Spleen (tissue), 7 donors: ENCODE measurements around the gene TFB1M.

GRCh38 chr6:151455715-151456306 is 3.5 kb downstream of the ARMT1 start:
- PRO-cap, 4 experiments = no peak in any of the 4 experiments
- RAMPAGE, long total RNA, 4 experiments = no peak in any of the 4 experiments

- PRO-cap, 4 experiments = no peak in any of the 4 experiments
- RAMPAGE, long total RNA, 4 experiments = no peak in any of the 4 experiments
Measured at GRCh38 chr6:151592635-151593343, 99.0 kb downstream of the CCDC170 start.

DNA sequence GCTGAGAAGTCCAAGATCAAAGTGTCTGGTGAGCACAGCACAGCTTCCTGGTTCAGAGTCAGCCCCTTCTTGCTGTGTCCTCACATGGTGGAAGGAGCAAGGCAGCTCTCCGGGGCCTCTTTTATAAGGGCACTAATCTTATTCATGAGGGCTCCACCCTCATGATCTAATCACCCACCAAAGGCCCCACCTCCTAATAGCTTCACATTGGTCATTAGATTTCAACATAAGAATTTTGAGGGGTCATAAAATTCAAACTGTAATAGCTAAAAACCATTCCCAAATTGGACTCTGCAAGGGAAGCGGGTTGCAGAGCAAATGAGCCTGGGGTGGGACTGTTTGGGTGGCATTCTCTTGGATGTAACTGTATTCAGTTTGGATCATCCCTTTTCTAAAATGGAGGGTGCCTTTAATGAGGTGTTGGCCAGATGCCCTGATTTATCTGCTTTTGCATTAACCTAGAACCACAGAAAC is 123.0 kb downstream of the CCDC170 start:
- PRO-cap, 4 experiments = no peak in any of the 4 experiments
- RAMPAGE, long total RNA, 4 experiments = no peak in any of the 4 experiments

- PRO-cap, 4 experiments = no peak in any of the 4 experiments
- RAMPAGE, long total RNA, 4 experiments = no peak in any of the 4 experiments
Measured at GRCh38 chr6:151810920-151811349, 3.5 kb downstream of the ESR1 start.

DNA sequence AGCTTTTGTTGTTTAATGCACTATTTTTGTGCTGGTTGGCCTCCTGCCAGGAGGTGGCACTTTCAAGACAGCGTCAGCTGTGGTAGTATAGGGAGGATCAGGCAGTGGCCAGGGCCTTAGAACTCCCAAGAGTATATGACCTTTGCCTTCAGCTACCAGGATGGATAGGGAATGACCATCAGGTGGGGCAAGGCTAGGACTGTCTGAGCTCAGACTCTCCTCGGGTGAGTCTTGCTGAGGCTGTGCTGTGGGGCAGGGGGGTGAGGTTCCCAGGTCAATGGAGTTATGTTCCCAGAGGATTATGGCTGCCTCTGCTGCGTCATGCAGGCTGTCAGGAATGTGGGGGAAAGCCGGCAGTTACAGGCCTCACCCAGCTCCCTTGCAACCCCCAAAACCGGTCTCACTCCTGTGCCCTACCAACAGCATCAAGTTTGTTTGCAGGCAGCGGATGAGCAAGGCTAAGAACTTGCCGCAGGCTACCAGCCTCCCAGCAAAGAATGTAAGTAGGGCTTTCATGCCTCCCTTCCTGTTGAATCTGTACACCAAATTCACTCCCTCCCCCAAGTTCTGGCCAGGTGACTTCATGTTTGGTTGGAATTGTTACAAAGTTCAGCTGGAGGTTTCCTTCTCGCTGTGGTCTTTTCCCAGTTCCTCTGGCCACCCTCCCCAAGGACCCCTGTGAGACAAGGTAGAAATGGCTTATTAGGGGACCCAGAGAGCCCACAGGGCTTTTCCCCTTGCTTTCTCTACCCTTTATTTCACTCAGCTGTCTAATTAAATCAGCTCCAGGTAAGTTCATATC is 93.6 kb downstream of the ESR1 start:
- PRO-cap, 4 experiments = no peak in any of the 4 experiments
- RAMPAGE, long total RNA, 4 experiments = no peak in any of the 4 experiments

DNA sequence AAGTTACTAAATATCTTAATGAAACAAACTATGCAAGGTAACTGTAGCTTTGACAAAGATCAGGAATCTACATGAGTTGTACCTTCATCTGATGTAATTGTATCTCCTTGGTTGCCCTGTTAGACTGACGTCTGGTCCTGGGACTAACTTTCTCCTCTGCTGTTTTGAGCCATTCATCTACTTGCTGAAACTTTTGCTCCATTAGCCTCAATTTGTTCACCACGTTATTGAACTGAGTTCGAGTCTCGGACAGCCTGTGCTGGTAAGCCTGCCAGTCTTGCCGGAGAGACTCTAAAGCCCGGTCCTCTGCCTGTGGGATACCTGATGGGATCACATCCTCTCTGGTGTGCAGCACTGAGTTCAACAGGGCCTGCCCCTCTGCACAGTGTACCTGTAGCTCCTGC is 282.6 kb downstream of the SYNE1 start:
- PRO-cap, 4 experiments = no peak in any of the 4 experiments
- RAMPAGE, long total RNA, 4 experiments = no peak in any of the 4 experiments

GRCh38 chr6:152984467-152985235 is 1.8 kb upstream of the FBXO5 start:
- PRO-cap, 4 experiments = no peak in any of the 4 experiments
- RAMPAGE, long total RNA, 4 experiments = no peak in any of the 4 experiments

DNA sequence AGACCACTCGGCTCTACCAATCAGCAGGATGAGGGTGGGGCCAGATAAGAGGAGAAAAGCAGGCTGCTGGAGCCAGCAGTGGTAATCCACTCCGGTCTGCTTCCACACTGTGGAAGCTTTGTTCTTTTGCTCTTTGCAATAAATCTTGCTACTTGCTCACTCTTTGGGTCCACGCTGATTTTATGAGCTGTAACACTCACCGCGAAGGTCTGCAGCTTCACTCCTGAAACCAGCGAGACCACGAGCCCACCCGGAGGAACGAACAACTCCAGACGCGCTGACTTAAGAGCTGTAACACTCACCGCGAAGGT is 3.2 kb upstream of the RGS17 start:
- PRO-cap, 4 experiments = no peak in any of the 4 experiments
- RAMPAGE, long total RNA, 4 experiments = no peak in any of the 4 experiments

GRCh38 chr6:154416933-154417904 is 60.6 kb upstream of the IPCEF1 start:
- PRO-cap, 4 experiments = no peak in any of the 4 experiments
- RAMPAGE, long total RNA, 4 experiments = no peak in any of the 4 experiments

- PRO-cap, 4 experiments = no peak in any of the 4 experiments
- RAMPAGE, long total RNA, 4 experiments = no peak in any of the 4 experiments
Measured at GRCh38 chr6:154487273-154487944, 23.1 kb downstream of the CNKSR3 start.

GRCh38 chr6:154592253-154592947 is 81.9 kb upstream of the CNKSR3 start:
- PRO-cap, 4 experiments = no peak in any of the 4 experiments
- RAMPAGE, long total RNA, 4 experiments = no peak in any of the 4 experiments

GRCh38 chr6:155085347-155086226 is 90.5 kb downstream of the TIAM2 start:
- PRO-cap, 4 experiments = no peak in any of the 4 experiments
- RAMPAGE, long total RNA, 4 experiments = no peak in any of the 4 experiments

DNA sequence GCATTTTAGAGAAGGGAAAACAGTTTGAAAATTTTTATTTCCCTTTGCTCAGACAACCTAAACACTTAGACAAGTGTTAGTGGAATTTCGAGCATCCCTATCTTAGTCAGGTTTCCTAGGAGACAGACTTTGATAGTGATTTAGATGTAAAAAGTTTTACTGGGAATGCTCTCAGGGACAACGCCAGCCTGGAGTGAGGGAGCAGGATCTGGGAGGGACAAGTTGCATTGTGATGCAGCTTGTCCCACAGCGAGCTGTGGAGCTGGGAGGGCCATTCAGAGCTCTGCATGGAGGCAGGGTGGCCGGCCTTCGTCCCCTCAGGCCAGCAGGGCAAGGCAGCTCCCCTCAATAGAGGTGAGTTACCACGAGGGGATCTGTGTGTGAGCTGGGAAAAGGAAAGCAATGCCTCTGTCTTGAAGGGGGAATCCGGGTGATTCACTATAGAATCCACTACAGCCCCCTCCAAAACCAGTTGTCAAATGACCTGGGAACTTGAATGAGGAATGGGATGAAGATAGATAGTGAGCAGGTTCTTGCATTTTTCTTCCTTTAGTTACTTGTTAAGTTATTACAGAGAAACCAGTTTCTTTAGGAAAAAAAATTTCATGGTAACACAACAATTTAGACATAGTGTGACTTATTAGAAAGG is 114.8 kb upstream of the CLDN20 start:
- PRO-cap, 4 experiments = no peak in any of the 4 experiments
- RAMPAGE, long total RNA, 4 experiments = no peak in any of the 4 experiments

GRCh38 chr6:155216574-155217234 is 47.1 kb upstream of the CLDN20 start:
- PRO-cap, 4 experiments = no peak in any of the 4 experiments
- RAMPAGE, long total RNA, 4 experiments = no peak in any of the 4 experiments

GRCh38 chr6:155223516-155224538 is 40.0 kb upstream of the CLDN20 start:
- PRO-cap, 4 experiments = no peak in any of the 4 experiments
- RAMPAGE, long total RNA, 4 experiments = start-site peak on the plus strand in 2 of 4 experiments, at chr6:155223580-155224482 at its widest, 5 to 11 reads per replicate

GRCh38 chr6:155313961-155314384 is 311 bp downstream of the TFB1M start:
- PRO-cap, 4 experiments = peak in 1 of 4 experiments; most common plus-strand start chr6:155314079 (in 1); most common minus-strand start chr6:155314091 (in 1)
- RAMPAGE, long total RNA, 4 experiments = no peak in any of the 4 experiments

DNA sequence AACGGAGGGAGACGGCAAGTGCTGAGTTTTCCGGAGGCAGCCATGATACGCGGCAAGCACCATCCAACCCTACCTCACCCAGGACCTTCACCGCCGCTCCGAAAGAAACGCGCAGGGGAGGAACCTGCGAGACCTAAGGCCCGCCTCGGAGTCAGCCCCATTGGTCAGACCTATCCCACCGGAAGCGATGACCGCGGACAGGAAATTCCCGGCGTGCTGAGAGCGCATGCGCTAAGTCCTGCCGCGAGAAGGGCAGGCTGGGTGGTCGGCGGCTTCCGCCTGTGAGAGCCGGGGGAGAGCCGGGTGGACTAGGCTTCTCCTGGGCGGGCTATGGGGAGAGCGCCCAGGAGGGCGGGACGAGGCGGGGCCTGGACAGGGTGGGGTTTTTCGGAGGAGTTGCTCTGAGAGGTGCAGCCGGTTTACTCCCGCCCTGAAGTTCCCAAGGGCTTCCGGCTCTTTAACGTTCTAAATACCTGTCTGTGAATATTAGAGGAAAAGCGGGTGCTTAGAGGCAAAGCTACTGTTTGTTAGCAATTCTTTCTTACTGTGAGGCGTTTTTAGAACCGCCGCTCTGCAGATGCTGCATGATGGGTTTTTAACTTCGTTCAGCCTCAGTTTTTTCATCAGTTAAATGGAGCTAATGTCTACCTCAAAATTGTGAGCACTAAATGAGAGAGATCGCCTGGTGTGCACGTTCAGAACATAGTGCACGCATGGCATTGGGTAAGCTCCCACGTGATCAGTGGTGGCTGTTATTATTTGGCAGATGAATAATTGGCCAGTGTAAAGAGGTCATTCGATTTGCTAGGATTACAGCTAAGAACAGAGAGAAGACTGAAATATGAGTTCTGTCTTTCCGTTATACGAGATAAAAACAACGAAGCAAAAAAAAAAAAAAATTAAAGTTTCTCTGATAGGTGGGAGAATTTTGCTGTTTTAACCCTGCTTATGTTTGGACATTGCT is at the start of gene TFB1M:
TSS of gene TFB1M (minus strand) at position 100 of the 964 bp plus-strand sequence.
- PRO-cap, 4 experiments = peak in 4 of 4 experiments; most common plus-strand start position 246 of the sequence (in 3); most common minus-strand start position 100 of the sequence (in 4)
- RAMPAGE, long total RNA, 4 experiments = start-site peak on the minus strand in 4 of 4 experiments, centred at positions 83 to 87 of the sequence, 40 to 116 reads per replicate

DNA sequence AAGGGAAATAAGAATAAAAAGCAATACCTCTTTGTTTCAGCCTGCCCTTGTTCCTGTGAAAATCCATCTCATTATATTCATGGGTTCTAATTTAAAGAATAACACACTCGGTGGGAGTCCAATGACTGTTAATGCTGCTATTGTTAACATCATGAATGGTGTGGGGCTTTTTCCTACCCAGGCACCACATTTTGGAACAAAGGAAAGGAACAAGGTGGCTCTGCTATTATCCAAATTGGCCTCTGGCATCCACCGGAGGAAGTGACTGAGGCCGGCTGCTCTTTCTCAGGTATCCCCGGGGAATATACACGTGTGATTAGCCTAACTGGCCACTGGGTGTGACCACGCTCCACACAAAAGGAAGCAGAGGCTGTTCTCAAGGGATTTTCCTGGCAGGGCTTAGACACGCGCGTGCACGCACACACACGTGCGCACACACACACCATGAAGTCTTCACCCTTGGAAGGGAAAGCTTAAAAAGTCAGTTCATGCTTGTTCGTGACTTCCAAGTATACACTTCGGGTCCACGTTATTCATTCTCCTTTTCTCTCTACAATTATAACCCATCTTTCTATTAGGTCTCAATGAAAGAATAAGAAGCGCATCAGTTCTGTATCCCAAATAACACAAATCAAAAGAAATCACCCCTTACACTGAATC is 601.1 kb upstream of the ARID1B start:
- PRO-cap, 4 experiments = no peak in any of the 4 experiments
- RAMPAGE, long total RNA, 4 experiments = no peak in any of the 4 experiments

DNA sequence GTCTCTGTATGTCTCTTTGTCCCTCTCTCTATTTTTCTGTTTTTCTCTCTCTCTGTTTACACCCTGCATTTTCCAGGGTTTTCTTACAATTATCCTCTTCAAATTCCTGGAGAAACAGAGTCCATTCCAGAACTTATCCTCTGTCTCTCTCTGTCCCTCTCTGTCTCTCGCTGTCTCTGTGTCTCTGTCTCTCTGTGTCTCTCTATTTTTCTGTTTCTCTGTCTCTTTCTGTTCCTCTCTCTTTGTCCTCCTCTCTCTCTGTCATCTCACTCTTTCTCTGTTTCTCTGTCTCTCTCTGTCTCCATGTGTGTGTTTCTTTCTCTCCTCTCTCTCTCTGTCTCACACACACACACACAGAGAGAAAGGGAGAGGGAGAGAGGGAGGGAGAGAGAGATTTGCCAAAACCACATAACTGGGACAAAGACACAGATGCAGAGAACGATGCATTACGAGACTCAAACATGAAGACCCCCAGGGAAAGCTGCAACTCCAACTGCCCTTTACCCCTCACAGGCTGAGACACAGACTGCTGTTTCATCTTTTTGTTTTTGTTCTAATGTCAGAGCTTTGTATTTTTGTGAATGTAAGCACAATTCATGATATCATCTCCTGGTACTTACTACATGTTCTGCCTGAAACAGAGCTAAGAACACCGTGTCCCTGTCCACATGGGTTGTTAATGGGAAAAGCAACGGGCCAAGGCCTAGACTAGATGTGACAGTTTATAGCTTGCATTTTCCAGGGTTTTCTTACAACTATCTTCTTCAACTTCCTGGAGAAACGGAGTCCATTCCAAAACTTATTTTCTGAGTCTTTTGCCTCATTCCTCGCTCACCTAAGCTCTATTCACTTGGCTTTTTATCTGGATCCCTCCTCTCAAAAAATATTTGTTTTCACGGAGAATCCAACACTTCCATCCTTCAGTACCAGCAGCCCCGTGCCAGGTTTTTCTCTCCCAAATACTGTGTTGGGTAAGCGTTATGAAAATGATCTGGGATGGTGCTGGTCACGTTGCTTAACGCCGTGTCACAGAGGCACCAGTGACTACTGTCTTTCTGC is 177.1 kb upstream of the ARID1B start:
- PRO-cap, 4 experiments = no peak in any of the 4 experiments
- RAMPAGE, long total RNA, 4 experiments = no peak in any of the 4 experiments

- PRO-cap, 4 experiments = no peak in any of the 4 experiments
- RAMPAGE, long total RNA, 4 experiments = no peak in any of the 4 experiments
Measured at GRCh38 chr6:156718692-156719110, 58.5 kb upstream of the ARID1B start.